Mammary microvascular endothelial cell (primary cell): ENCODE results near the genes CENPP and FAM120AOS.

GRCh38 chr9:91588953-91589439 is 165.4 kb upstream of the NFIL3 start:
- RAMPAGE, long total RNA, result no peak

GRCh38 chr9:91712067-91712427 is 238.0 kb downstream of the ROR2 start:
- RAMPAGE, long total RNA, result no peak

DNA sequence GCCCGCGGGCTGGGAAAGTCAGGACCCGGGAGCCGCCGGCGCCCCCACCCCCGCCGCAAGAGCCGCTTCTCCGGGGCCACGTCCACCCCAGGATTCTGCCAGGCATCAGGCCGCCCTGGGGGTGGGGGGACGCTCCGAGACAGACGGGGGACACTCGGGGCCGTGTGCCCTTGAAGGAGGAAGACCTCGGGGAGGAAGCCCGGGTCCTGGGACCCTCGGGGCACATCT is 820 bp downstream of the ROR2 start:
- RAMPAGE, long total RNA, result no peak

GRCh38 chr9:92077054-92077811 is 38.0 kb downstream of the SPTLC1 start:
- RAMPAGE, long total RNA, result no peak

DNA sequence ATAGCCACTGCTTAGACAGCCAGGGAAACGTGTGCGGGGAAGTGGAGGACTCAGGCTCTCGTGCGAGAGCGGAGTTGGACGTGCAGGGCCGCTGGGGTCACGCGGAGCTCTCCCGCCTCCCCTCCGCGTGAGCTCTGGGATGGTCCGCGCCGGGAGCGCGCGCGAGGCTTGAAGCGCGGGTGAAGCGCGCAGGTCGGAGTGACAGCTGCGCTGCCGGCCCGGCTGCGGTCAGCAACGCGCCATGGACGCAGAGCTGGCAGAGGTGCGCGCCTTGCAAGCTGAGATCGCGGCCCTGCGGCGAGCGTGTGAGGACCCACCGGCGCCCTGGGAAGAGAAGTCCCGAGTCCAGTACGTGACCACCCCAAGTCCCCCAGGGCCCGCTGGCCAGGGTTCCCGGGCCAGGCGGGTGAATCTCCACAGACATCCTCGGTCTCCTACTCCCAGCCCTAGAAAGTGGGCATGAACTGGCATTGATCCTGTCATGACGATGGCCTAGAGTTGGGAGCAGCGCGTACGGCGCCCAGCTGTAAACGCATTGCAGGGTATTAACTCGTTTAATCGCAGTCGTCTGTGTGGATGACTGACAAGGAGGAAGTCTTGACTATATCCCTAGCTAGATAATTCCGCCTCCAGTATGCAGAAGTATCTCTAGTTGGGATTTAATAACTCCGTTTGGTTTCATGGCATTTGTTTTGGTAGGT is at the start of gene CENPP:
Gene CENPP, plus strand, starts transcription at position 196 of the 701 bp plus-strand sequence.
- RAMPAGE, long total RNA, result no peak

DNA sequence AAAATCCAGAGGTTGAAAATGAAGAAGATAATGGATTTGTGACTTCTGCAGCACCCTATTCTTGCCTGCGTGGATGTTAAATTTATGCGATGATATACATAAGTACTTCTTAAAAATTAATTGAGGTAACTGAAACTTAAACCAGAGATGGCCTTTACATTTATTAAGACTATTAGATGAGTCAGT is 224 bp downstream of the OGN start:
- RAMPAGE, long total RNA, result no peak

DNA sequence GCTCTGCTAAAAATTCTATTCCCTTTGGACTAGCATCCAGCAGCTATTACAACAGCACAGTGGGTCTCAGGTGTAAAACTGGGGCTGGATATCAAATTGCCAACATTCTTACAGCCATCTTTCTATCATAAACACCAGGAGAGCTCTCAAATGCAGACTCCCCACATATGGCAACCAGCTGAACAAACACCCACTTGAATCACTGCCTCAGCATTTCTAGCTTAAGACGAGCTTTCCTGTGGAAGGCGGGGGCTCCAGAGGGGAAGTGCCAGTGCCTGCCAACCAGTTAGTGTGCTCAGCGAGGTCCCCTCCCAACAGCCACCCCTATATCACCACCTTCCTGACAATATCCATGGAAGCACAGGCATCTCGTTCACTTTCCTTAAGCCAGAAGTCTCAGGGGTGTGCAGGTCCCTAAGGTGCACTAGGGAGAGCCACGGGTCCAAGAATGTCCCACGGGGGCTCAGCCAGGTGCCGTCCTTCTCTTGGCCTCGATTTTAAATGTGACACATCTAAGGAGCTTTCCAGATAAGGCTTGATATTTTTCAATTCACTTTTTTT is 62.1 kb downstream of the IPPK start:
- RAMPAGE, long total RNA, result no peak

DNA sequence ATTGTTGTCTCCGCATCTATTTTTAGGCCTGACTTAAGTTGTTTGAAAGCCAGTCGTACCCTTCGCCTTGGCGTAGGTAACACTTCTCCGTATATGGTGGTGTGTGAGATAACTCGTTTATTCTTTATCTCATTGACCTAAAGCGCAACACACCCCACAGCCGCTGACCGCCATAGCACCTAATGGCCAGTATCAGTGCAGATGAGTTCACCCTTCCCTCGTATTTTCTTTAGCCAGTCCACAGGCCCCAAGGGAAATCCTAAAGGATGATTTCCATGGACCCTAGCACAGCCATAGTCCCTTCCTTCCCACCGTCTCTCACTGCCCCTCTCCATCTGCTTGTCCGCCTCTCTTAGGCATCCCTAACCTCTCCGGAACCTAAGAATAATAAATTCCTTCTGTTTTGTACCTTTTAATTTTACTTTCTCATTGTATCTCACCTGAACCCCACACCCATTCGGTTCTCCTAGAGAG is 1.0 kb upstream of the BICD2 start:
- RAMPAGE, long total RNA, result no peak

DNA sequence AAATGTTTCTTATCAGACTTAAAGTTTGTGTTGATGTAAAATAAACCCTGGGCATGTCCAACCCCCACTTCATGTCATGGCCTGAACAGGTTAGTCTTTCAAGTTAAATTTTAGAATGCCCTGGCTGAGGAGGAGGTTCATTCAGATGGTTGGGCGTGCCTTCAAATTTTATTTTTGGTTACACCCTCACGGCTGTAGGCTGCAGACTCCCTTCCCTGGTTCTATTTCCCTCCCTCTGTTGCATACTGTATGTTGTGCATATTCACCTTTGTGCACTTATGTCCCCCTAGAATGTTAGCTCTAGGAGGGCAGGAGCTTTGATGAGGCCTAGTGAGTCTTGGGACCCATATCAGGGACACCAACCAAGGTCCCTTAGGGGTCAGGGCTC is 5.4 kb upstream of the BICD2 start:
- RAMPAGE, long total RNA, result no peak

DNA sequence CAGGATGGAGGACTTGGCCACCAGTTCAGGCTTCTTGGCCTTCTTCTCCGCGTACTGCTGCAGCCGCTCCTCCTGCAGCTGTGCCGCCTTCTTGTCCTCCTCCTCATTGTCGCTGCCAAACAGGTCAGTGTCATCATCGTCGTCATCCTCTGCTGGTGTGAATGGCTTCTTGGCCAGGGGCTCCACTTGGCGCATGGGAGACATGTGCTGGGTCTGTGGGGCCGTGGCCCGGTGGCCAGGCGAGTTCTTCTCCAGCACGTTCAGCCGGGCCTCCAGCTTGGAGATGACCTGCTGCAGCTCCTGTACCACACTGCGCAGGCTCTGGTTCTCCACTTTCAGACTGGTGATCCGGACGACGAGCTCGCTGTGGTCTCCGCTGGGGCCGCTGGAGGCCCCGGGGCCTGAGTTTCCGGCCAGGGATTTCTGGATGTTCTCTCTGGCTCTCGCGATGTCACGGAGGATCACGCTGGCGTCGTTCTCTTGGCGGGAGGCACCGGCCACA is 40.7 kb downstream of the ZNF484 start:
- RAMPAGE, long total RNA, result no peak

GRCh38 chr9:93118196-93119448 is 15.4 kb downstream of the NINJ1 start:
- RAMPAGE, long total RNA, result no peak

DNA sequence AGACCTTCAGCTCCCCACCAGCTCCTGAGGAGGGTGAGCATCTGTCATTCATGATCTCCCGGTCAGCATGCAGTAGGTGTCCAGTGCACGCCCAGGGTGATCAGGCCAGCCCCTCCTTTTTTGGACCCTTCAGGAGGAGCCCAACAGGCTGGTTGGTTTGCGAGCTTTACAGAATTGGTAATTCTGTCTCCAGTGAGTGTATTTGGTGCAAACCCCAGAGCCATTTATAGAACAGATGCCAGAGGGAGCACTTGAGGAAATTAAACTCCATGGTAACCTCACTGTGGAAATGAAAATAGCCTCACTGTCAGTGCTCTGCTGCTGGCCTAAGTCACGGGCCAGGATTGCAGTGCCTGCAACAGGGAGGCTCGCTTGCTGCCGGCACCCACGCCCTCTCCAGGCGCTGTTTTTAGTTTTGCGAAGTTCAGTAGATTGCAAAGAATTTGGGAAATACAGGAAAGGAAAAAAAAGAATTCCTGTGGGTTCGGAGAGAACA is 23.5 kb downstream of the WNK2 start:
- RAMPAGE, long total RNA, result no peak

DNA sequence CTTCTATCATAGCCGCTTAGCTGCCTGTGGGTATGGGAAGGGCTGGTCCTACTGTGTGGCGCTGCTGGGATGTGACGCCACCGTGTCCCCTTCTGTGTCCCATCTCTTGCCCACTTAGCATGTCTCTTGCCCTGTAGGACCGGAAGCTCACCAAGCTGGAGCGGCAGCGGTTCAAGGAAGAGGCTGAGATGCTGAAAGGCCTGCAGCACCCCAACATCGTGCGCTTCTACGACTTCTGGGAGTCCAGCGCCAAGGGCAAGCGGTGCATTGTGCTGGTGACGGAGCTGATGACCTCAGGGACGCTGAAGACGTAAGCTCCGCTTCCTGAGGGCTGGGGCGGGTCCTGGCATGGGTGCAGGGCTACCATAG is 45.6 kb downstream of the WNK2 start:
- RAMPAGE, long total RNA, result no peak

DNA sequence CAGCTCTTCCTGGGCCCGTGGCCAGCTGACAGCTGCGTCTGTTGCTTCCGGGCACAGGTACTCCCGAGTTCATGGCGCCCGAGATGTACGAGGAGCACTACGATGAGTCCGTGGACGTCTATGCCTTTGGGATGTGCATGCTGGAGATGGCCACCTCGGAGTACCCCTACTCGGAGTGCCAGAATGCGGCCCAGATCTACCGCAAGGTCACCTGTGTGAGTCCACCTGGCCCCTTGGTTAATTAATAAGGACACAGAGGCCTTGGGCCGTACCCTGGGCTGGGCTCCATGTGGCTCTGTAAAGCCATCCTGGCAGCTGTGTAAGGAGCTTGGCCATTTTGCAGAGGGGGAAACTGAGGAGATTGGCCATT is 50.8 kb downstream of the WNK2 start:
- RAMPAGE, long total RNA, result no peak

GRCh38 chr9:93268378-93269414 is 84.8 kb downstream of the WNK2 start:
- RAMPAGE, long total RNA, result no peak

- RAMPAGE, long total RNA, result no peak
These were observed 531 bp upstream of the FAM120A start for GRCh38 chr9:93450674-93451633.

DNA sequence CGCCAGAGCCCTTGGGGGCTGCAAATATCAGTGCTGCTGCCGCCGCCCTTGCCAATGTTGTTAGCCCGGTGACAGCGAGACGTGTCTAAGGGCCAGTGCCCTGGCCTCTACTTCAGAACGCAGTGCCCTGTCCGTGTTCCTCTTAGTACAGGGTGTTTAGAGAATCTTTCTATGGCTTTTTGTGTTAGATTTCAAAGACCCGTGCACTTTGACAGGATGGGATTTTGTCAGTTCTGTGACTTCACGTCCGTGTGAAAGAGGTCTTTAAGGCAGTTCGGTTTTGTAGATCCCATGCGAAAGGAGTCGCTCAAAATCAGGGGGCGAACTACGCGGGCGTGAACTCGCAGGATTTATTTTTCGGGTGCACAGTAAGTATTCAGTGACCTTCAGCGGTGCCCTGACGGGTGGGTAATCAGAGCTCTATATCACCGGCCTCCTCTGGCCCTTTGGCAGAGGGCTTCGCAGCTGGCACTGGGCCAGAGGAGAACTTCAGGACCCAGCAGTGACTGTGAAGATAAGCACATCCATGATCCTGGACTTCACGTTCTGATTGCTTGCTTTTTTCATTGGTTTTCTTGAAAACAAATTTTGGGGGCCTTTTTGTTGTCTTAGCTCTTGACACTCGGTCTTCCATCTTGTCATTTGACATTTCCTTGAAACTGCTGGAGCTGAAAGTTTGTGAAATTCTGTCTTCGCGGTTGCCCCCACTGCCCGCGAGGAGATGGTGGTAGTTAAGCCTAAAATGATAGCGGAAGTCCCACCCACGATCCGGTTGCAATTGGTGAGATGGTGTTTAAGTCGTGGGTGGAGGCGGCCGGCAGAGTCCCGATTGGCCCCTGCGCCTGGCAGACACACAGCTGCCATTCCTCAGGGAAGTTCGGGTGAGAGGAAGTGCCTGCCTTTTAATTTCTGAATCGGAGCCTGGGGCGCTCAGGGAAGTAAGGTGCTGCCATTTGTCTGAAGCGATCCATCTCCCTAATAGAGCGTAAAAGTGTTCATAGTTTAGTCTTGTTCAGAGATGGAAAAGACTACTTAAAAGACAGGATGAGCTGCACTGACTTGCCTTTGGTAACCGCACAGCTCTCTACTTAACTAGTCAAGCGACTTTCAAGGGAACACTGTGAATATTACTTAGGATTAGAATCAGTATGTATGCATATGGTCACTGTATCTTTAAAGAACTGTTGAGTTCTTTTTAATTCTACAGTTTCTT is at the start of gene FAM120AOS:
Gene FAM120AOS, minus strand, starts transcription at position 739 of the 1,213 bp plus-strand sequence.
- RAMPAGE, long total RNA, result no peak

GRCh38 chr9:93566283-93566904 is 10.0 kb upstream of the PHF2 start:
- RAMPAGE, long total RNA, result no peak

GRCh38 chr9:93659907-93660800 is 83.8 kb downstream of the PHF2 start:
- RAMPAGE, long total RNA, result no peak

GRCh38 chr9:93675313-93675899 is 99.0 kb downstream of the PHF2 start:
- RAMPAGE, long total RNA, result no peak